HT-29 (cell line): ENCODE measurements around a stretch of chr5.

DNA sequence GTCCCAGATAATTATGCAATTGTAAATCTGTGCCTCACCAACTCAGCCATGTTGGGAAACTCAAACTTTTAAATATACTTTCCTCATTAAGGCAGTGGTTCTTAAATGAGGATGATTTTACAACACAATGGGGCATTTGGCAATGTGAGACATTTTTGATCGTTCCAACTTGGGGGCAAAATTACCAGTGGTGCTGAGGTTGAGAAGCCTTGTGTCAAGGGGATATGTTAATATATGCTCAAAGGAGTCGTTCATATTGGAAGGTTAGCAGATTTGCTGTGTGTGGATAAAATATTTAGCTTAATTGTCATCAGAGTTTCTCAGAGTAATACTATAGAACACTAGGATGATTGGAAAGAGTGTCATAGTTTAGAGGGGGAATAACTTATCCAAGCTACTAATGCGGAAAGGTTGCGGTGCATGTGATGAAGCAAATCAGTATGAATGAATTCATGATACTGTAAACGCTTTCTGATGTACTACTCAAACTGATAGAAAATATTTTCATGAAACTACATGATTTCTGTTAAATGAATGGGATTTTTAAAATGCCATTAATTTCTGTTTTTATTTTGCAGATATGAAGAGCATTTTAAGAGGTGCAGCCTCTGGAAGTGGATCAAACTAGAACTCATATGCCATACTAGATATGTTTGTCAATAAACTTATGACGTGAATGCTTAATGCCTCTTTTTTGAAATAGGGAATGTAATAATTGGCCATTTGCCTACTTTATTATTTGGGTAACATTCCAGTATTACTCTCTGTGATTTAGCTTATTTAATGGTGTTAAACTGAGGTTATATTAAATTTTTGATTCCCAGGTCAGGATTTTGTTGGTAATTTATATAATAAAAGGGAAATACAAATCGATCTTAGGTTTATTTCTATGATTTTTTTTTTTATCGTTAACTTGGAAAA, 2.6 kb downstream of the COX7C start:
- RAMPAGE, long total RNA = no peak

- RAMPAGE, long total RNA = no peak
These were observed 536 bp upstream of the RASA1 start for GRCh38 chr5:87267122-87267572.

GRCh38 chr5:87337830-87338258, 70.2 kb downstream of the RASA1 start:
- RAMPAGE, long total RNA = no peak

GRCh38 chr5:87344565-87345290, 68.0 kb downstream of the CCNH start:
- RAMPAGE, long total RNA = no peak

DNA sequence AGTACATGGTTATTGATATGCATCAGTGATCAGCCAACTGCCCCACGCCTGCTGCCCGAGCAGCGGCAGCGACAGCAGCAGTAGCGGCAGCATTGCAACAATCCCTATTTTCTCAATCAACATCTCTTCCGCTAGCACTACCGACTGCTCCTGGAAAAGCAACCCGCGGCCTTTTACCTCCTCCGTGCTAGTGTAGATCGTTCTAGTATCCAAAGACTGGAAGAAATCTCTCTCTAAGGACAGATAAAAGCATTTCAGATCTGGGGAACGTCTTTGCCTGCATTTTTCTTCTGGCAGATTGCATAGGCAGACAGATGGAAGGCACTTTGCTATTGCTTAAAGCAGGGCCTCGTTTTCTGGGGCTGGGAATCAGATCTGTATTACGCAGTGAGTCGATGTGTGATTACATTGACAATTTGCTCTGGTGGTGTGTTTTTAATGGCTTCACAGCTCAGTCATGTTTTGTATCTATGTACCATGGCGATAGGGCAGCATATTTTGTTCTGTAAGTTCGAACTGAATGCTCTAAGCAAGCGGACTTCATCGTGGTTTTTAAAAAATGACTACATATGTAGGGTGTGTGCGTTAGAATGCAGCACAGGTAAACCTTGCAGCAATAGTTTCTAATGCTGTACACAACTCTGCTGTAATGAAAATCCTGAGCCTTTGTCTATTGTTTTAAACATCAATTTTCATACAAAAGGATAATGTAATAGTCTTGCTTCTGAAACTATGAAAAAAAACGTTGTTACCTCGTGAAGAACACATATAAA, 215.1 kb downstream of the MEF2C start:
- RAMPAGE, long total RNA = no peak

- RAMPAGE, long total RNA = no peak
These were observed 207.2 kb downstream of the MEF2C start for GRCh38 chr5:88675540-88676482.

DNA sequence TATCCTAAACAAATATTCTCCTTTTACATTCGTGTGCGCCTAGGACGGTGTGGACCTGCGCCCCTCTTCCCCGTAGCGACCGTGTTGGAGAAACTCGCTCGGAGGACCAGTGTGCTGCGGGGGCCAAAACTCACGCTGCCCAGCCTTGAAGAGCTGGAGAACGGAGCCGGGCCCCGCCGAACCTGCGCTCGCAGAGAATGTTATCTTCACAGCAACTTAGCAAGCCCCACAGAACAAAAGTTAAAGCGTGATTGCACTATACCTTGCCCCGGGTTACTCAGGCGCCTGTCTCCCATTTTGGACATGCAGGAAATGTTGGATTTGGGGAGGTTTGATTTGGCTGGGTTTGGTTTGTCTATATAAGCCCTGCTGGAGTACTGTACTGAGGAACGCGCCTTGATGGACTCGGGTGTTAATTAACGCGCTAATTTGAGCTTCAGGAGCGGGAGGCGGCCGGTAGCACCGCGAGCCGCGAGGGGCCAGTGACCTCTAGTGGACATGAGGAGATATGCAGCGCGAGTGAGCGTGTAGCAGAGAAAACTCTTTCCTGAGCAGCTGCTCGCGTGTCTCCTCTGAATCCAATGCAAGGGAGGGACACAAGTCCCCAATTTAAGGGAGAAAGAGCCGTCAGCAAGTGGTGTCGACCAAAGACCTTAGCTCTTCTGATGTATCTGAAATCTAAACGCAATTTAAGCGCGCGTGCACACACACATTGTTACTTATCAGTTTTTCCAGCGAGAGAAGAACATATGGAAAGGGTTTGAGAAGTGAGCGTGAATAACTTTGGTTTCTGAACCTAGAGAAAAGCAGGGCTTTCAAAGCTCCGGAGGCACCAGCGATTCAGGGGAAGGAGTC, 192.1 kb downstream of the MEF2C start:
- RAMPAGE, long total RNA = no peak

DNA sequence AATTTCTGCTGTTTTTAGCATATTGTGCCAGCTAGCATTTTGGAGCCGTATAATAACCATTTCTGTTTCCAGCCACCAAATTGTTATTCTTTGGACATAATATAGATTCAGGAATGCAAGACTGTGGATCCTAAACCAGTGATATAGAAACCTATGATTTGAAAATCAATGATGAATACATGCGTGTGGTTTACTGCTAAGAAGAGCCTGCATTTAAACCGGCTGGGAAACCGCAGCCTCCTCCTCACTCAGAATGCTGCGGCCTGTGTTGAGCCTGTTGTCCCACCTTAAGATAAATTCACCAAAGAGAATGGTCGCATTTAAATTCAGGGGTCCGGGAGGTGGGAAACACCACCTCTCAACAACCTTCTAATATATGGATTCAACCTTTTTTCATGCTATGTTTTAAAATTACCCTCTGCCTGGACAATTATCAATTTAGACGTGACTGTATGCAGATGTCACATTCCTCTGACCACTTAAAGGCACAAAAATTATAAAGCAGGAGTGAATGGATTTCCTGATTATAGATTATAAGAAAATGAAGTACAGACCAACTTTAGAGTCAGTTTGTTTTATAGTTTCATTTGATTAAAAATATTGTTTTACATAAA, 147.9 kb downstream of the MEF2C start:
- RAMPAGE, long total RNA = no peak

- RAMPAGE, long total RNA = no peak
These were observed 104.4 kb downstream of the MEF2C start for GRCh38 chr5:88778602-88779054.

DNA sequence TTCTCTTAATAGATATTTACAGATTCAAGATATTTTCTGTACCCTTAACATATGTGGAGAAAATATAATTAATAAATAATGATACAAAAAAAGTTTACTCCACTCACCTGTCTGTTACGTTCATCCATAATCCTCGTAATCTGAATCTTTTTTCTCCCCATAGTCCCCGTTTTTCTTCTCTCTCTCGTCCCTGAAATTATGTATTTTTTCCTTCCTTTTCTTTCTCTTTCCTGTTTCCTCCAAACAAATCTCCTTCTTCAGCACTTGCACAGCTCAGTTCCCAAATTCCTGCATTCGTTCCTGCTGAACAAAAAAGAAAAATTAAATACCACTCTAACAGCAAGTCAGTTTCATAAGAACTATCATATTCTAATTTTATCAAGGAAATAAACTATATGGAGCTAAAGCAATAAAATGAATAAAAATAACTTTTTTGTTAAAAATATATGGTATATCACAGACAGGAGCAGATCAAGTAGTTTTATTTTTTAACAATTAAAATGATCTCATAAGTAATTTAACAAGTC, 59.3 kb downstream of the MEF2C start:
- RAMPAGE, long total RNA = no peak

- RAMPAGE, long total RNA = no peak
These were observed 49.7 kb downstream of the MEF2C start for GRCh38 chr5:88833185-88833710.

DNA sequence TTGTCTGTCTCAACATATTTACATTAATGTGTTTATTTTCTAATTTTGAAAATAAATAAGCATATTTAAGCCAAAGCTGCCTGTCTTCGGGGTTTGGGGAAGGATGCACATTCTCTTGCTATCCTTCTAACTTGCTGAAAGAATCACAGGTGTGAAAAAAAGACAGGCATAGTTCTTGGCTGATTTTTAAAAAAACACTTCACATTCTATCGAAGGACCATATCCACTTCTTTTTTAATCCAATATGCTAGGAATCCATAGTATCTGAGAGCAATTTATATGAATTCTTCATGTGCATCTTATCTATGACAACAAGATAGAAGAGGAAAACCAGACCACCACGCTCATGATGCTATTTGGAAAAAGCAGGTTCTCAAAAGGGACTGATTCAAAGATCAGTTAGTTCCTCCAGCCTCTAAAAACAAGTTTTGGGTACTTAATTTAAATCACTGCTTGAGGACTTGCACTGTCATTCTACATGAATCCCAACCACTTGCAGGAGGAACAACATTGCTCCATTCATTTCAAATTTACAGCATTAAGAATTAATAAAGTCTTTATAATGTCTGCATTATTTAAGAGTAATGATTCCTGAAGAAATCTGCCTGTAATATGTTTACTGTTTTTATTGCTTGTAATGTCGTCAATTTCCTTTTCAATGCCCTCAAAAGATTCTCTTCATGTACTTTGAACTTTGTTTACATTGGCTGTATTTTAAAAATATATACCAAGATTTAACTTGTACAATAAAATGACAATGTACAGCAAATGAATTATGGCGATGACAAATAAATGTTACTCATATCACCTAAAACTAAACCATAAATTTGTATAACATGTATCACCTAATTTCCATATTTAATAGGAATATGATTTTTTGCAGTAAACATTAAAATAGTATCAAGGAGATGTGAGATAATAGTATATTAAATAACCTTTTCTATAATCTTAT, 6.1 kb downstream of the MEF2C start:
- RAMPAGE, long total RNA = no peak

GRCh38 chr5:90528438-90528938, 896 bp downstream of the LYSMD3 start:
- RAMPAGE, long total RNA = no peak

DNA sequence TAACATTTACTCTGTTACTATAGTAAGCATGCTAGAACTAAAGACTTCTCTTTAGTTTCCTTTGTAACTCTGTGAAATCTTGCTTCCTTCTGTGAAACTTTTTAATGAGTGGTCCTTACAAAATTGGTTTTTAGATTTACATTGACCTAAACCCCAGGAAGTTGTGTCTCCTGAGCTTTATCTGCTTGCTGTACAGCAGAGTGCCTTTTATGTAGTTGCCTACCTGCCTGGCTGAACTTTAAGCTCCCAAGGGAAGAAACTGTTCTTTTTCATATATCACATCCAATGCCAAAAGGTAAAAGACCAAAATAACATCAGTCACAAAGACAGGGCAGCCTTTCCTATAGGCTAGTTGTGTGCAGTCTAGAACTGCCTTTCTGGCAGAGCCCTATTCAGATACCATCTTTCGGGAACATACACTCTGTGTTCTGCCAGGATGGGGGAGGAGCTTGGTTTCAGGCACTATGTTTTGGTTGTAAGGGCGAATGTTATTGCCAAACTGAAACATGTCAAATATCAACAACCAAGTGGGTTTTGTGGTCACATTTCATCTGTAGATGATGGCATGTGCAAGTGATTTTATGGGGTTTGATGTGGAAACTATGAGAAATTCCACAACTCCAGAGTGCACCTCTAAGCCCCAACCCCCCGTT, 314.4 kb downstream of the ADGRV1 start:
- RAMPAGE, long total RNA = no peak

DNA sequence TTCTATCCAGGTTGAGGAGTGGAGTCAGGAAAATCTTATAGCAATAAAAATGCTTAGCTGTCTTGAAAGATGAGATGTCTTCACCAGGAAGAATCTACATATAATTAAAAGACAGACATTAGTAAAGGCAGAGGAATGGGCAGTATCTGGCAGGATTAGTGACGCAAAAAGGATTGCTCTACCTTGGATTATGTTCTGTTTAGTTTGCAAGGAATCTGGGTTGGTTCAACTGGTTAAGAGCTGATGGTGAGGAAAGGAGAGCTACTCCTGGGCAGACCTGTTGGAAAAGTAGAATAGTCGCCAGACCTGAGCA, 318.4 kb downstream of the ADGRV1 start:
- RAMPAGE, long total RNA = no peak

- RAMPAGE, long total RNA = no peak
These were observed 376.4 kb downstream of the ARRDC3 start for GRCh38 chr5:91006673-91007206.

GRCh38 chr5:91033196-91033708, 349.9 kb downstream of the ARRDC3 start:
- RAMPAGE, long total RNA = no peak

DNA sequence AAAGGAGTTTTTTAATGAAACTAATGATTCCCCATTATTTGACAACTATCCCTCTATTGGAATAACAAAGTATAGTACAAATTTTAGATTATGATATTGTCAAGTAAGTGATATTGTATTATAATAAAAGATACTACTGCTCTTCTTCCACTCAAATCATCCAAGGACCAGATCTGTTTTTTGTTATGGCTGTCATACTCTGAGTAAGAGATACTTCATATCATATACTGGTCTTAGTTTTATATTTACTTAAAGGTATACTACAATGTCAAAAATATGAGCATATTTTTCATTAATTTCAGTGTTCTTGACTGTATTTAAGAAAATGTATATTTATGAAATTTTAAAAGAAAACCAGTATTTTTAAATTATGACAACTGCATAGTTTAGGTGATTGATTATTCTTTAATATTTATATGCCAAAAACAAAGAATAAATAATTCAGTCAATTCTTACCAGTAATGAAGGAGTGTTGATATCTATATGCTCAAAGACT, 6.9 kb downstream of the ARRDC3 start:
- RAMPAGE, long total RNA = no peak

DNA sequence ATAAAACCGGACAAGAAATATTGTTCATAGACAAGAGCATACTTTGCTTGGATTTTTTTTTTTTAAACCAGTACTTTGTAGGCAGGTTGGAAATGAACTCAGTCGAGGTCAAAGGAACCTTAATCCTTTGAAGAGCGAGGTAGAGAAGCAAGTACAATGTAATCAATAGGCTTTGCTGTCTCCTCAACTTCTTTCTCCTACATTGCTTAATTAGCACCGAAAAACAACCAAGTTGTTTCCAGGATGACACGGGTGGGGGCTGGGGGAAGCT, 683 bp upstream of the ARRDC3 start:
- RAMPAGE, long total RNA = no peak

- RAMPAGE, long total RNA = no peak
These were observed 342.6 kb upstream of the NR2F1 start for GRCh38 chr5:93240409-93240931.